A549 (cell line): ENCODE results near the gene CD300LD.

- PRO-cap = no peak
CAGE:
- cytosol, long polyA plus RNA = no peak
- long polyA plus RNA = no peak
- nucleus, long polyA plus RNA = no peak
These were observed at the start of gene CD300LD for GRCh38 chr17:74592065-74592572. TSS of gene CD300LD (minus strand) at chr17:74592283.

- PRO-cap = no peak
CAGE:
- cytosol, long polyA plus RNA = no peak
- long polyA plus RNA = no peak
- nucleus, long polyA plus RNA = no peak
These were observed 35.2 kb downstream of the CD300LF start for GRCh38 chr17:74677470-74677929.

- PRO-cap = no peak
CAGE:
- cytosol, long polyA plus RNA = no peak
- long polyA plus RNA = no peak
- nucleus, long polyA plus RNA = no peak
These were observed 3.7 kb downstream of the TMEM104 start for GRCh38 chr17:74779910-74780467.

GRCh38 chr17:74822642-74822981, 37.1 kb downstream of the GRIN2C start:
- PRO-cap = no peak
CAGE:
- cytosol, long polyA plus RNA = no peak
- long polyA plus RNA = no peak
- nucleus, long polyA plus RNA = no peak

DNA sequence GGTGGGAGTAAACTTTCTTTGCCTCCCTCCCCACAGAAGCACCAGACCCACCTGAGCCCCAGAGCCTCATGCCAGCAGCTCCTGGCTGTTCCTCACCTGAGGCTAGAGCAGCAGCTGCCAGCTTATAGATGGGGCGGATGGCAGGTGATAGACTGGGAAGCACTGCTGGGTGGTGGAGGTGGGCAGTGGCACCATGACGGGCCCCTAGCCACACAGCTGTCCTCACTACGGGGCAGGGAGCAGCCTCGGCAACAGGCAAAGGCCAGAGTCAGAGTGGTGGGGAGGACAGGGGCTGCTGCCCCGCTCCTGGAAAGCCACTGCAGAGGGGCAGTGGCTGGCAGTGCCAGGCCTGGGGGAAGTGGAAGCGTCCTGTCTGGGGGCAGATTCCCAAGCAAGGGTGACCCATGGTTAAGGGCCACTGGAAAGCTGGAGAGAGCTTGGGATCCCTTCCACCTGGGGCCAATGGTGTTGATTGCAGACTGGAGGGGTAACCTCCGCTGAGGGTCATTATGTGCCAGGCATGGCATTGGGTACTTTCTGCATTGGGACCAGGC, 20.6 kb downstream of the GRIN2C start:
- PRO-cap = no peak
CAGE:
- cytosol, long polyA plus RNA = no peak
- long polyA plus RNA = no peak
- nucleus, long polyA plus RNA = no peak

- PRO-cap = no peak
CAGE:
- cytosol, long polyA plus RNA = no peak
- long polyA plus RNA = no peak
- nucleus, long polyA plus RNA = no peak
These were observed 12.5 kb downstream of the GRIN2C start for GRCh38 chr17:74847180-74847651.

- PRO-cap = no peak
CAGE:
- cytosol, long polyA plus RNA = no peak
- long polyA plus RNA = no peak
- nucleus, long polyA plus RNA = no peak
These were observed 1.8 kb upstream of the GRIN2C start for GRCh38 chr17:74861169-74862100.

DNA sequence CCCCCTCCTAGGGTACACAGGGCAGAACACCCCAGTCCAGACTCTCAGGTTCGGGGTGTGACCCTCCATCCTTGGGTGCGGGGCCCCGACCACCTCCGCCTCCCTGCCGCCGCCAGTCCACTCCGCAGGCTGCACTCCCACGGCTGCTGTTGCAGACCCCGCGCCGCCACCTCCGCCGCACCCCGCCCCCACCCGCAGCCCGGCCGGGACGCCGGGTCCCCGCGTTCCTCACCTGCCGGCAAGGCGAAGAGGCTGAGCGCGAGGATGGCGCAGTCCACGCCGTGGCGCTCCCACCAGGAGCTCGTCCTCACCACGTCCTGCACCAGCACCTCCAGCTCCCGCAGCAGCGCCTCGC, 336 bp downstream of the FADS6 start:
- PRO-cap = no peak
CAGE:
- cytosol, long polyA plus RNA = no peak
- long polyA plus RNA = no peak
- nucleus, long polyA plus RNA = no peak

- PRO-cap = no peak
CAGE:
- cytosol, long polyA plus RNA = no peak
- long polyA plus RNA = no peak
- nucleus, long polyA plus RNA = no peak
These were observed 16.6 kb downstream of the OTOP3 start for GRCh38 chr17:74952084-74952895.

GRCh38 chr17:74971870-74972548, 550 bp downstream of the HID1 start:
- PRO-cap = no peak
CAGE:
- cytosol, long polyA plus RNA = no peak
- long polyA plus RNA = no peak
- nucleus, long polyA plus RNA = no peak

GRCh38 chr17:75130026-75130631, 1.4 kb downstream of the NT5C start:
- PRO-cap = no peak
CAGE:
- cytosol, long polyA plus RNA = no peak
- long polyA plus RNA = no peak
- nucleus, long polyA plus RNA = no peak

- PRO-cap = no peak
CAGE:
- cytosol, long polyA plus RNA = no peak
- long polyA plus RNA = no peak
- nucleus, long polyA plus RNA = no peak
These were observed 3.7 kb upstream of the NT5C start for GRCh38 chr17:75135042-75135768.

DNA sequence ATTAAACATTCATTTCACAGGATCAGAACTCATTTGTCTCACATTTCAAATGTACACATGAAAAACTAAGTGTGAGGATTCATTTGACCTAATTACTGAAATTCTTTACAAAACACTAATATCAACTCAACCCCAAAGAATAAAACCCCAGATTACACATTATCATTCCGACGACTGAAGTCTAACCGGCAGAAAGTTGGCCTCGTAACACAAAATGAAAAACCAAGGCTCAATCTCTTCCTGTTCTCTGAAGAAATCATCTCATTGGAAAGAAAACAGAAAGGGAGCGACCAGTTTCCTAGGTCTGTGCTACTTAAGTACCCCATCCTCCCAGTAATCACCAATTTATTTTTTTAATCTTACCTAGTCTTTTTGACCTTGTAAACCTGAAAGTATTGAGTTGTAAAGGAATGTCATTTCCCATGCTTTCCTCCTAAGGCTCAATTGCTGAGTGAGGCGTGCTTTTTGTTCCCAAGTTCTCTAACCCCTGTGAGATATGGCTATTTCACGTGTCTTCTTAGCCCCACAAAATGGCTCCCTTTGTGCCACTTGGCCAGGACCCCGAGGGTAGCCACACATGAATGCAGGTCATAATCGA, 1.7 kb downstream of the JPT1 start:
- PRO-cap = no peak
CAGE:
- cytosol, long polyA plus RNA = no peak
- long polyA plus RNA = no peak
- nucleus, long polyA plus RNA = no peak

DNA sequence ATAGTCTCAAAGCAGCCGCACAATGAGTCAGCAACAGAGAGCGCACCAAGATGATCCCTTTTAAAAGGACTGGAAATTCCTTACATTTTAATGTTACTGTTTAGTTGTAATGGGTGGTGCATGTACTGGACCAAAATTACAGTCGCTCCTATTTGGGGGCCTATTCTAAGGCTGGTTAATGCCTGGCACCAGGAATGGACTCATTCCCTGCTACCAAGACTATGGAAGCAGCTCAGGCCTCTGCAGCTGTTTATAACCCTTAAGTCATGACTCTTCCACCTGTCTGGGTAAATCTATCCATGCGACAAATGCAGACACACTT, 662 bp upstream of the JPT1 start:
- PRO-cap = no peak
CAGE:
- cytosol, long polyA plus RNA = no peak
- long polyA plus RNA = no peak
- nucleus, long polyA plus RNA = no peak

GRCh38 chr17:75239568-75240710, 21.5 kb downstream of the GGA3 start:
- PRO-cap = no peak
CAGE:
- cytosol, long polyA plus RNA = no peak
- long polyA plus RNA = no peak
- nucleus, long polyA plus RNA = no peak

- PRO-cap = no peak
CAGE:
- cytosol, long polyA plus RNA = no peak
- long polyA plus RNA = no peak
- nucleus, long polyA plus RNA = no peak
These were observed 18.6 kb downstream of the GGA3 start for GRCh38 chr17:75242690-75243333.

GRCh38 chr17:75260509-75261447, 628 bp downstream of the GGA3 start:
- PRO-cap = no peak
CAGE:
- cytosol, long polyA plus RNA = no peak
- long polyA plus RNA = no peak
- nucleus, long polyA plus RNA = no peak

GRCh38 chr17:75428755-75429330, 23.4 kb upstream of the GRB2 start:
- PRO-cap = no peak
CAGE:
- cytosol, long polyA plus RNA = no peak
- long polyA plus RNA = no peak
- nucleus, long polyA plus RNA = no peak

DNA sequence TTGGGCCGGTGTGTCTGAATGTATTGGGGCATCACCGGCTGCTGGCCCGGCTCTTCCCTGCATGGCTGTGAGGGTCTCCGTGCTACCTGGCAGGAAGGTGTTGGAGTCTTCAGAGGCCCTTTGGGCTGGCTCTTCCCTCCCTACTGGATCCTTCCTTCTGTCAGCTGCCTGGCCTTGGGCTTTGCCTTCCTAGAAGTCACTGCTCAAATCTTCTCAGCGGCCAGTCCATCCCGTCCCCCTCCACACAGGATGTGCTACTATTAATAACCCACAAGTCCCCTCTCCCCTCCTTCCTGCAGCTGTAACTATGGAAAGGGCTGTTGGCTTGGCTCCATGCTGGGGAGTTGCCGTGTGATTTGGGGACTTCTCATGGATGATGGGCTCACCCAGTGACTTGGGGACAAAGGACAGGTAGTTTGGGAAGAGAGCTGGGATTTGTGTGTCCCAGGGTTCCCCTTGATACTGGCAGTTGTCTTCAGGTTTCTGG, 19.4 kb downstream of the TMEM94 start:
- PRO-cap = no peak
CAGE:
- cytosol, long polyA plus RNA = no peak
- long polyA plus RNA = no peak
- nucleus, long polyA plus RNA = no peak

DNA sequence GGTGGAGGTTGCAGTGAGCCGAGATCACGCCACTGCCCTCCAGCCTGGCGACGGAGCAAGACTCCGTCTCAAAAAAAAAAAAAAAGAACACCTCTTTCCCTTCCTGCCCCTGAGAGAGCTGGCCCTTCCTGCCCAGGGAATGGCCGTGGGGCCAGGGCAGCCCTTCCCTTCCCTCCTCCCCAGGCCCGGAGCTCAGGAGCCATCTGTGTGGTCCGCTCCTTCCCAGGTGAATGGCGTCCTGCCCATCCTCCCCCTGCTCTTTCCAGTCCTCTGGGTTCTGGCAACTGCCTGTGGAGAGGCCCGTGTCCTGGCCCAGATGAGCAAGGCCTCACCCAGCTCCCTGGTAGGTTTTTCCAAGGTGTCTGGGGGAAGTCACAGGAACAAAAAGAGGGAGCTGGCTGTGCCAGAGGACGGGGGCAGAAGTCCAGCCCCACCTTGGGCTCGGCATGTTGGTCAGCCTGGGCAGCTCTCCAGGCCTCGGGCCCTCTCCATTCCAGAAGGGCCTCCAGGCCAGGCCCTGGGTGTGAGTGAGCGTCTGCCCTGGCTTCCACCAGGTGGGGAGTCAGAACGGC, 25.2 kb downstream of the CASKIN2 start:
- PRO-cap = no peak
CAGE:
- cytosol, long polyA plus RNA = no peak
- long polyA plus RNA = no peak
- nucleus, long polyA plus RNA = no peak